ENCODE data around the gene APCDD1L.

GRCh38 chr20:57697904-57698860 is 11.6 kb downstream of the PMEPA1 start:
- RRBS: 92% methylated on average over 6 of the region's 22 CpGs

DNA sequence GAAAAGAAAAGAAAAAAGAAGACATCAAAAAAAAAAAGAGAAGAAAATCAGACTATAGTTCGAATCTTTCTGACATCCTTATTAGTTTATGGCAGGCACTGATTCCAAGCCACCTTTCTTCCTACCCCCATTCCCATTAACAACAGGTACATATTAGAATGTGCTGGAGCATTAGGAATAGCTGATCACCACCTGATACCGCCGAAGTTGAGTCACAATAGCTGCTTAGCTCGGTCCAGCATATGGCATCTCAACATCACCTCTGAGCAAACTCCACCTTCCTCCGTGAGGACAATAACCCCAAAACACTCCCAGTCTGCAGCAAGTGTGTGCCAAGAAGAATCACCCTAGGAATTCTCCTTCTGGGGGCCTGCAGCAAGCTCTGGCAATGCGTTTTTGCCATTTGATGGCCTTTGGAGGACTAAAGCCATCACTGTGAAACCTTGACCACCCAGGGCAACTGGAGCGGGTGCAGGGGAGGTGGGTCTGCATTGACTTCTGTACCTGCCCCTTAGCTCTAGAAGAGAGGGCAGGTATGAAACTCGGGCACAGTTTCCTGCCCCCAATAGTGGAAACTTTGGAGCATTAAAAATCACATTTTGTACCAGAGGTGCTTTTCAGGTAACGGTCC is 8.7 kb downstream of the PMEPA1 start:
- RRBS: no CpG with 5 or more reads among the region's 9 CpGs

- RRBS: 54% methylated on average over 4 of the region's 21 CpGs
Observed at GRCh38 chr20:57706018-57706826, 3.6 kb downstream of the PMEPA1 start.

GRCh38 chr20:58174709-58175577 is 24.2 kb downstream of the C20orf85 start:
- RRBS: no CpG with 5 or more reads among the region's 13 CpGs

- RRBS: no CpG with 5 or more reads among the region's 9 CpGs
Observed at GRCh38 chr20:58232561-58233170, 4.2 kb upstream of the ANKRD60 start.

DNA sequence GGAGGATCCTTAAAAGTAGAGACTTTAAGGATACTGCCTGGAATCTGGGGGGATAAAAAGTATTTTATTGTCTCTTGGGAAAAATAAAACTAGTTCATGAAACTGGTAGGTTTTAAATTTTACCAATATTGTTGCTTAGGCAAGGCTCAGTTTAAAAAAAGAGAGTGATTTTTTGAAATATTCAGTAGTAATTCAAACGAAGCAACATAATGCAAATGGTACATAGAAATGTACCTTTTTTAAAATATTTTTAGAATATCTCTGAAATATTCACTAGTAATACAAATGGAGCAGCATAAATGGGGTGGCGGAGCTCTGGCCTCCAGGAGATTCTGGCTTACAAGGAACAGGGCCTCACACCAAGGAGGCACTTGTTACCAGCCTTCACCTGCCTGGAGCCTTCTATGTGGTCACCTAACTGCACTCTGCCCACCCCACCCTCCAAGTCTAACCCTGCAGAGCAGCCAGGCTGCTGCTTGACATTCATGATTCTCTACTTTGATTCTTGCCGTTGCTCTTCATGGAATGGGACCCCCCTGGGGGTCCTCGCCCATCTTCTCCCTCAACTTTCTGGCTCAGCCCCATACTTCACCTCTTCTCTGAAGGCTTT is 27.0 kb downstream of the RAB22A start:
- RRBS: no CpG with 5 or more reads among the region's 4 CpGs

DNA sequence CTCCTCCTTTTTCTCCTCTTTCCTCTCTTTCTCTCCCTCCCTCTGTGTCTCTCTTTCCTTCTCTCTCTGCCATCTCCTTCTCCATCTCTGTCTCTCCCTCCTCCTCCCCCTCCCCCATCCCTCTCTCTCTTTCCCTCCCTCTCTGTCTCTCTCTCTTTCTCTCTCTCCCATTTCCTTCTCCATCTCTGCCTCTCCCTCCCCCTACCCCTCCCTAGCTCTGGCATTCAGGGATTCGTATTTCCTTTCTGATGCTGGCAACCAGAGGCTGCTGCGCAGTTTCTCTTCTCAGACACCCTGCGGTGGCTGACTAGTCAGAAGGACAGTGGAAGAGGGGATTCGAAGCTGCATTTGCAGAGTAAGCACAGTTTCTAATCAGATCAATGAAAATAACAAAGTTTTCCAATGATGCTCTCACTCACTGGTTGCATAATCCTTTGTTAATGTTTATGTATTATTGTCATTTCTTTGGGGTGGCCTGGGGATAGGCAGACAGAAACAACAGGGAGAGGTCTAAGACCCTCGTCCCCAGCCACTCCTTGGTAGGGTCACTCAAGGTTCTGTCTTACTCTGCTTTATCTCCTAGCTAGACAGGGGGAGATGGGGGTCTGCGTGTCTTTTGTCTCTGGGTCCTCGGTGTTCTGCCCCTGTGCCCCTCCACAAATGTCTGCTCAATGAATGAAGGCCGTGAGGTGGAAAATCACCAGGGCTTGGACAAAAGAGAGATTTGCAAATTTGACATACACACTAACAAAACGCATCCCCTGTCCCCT is 13.5 kb upstream of the VAPB start:
- RRBS: no CpG with 5 or more reads among the region's 9 CpGs

GRCh38 chr20:58388801-58389044 is 306 bp upstream of the VAPB start:
- RRBS: no CpG with 5 or more reads among the region's 9 CpGs

GRCh38 chr20:58514434-58515160 is 602 bp downstream of the APCDD1L start:
- RRBS: 14% methylated on average over 29 of the region's 66 CpGs

DNA sequence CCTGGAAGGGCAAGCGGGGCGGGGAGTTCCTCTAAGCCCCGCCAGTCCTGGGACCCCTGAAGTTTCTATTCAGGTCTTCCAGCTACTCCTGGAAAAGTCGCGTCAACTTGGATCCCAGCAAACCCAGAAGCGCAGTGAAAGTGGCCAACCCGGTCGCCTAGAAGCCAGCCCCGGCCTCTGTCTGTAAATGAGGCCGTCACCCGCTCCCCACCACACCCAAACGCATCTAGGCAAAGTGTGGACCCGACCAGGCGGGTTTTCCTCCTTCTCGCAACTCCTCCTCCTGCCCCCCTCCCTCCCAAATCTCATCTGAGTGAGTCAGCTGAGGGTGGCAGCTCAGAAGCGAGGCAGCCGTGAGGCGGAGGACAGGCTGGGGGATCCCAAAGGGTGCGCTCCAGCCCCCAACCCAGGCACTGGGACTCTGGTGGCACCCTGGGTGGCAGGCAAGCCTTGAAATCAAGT is at the start of gene APCDD1L:
APCDD1L (minus strand) TSS at position 239 of the 462 bp plus-strand sequence.
- RRBS: no CpG with 5 or more reads among the region's 19 CpGs

DNA sequence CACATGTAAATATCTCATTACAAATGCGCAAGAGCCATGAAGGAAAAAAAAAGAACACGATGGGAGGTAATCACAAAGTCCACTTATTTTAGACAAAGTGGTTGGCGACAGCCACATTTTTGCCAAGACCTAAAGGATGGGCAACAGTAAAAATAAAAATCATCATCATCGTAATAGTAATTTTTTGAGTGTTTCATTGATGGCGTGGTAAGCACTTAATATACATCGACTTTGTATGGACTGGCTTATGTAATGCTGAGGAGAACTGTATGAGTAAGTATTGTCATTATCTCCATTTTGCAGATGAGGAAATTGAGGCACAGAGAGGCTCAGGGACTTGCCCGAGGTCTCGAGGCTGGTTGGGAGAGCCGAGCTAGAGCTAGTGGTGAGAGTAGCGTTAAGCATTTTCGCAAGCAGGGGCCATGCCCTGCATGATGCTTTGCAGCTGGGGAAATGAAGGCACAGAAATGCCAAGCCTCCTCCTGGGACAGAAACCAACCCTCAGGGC is 31.3 kb upstream of the STX16 start:
- RRBS: no CpG with 5 or more reads among the region's 11 CpGs

DNA sequence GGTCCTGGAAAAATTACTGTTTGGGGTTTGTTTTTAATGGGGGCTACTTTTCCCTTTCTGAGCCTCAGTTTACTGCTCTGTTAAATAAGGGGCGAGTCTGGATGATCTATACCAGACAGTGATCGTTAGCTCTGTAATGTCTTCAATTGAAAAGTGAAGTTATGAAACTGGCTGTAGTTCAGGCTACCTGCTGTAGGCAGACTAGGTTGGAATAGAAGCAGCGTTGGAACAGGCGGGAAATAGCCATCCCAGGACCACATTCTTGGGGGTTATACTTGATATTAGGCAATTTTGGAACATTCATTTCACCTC is 1.8 kb downstream of the STX16 start:
- RRBS: no CpG with 5 or more reads among the region's 4 CpGs

DNA sequence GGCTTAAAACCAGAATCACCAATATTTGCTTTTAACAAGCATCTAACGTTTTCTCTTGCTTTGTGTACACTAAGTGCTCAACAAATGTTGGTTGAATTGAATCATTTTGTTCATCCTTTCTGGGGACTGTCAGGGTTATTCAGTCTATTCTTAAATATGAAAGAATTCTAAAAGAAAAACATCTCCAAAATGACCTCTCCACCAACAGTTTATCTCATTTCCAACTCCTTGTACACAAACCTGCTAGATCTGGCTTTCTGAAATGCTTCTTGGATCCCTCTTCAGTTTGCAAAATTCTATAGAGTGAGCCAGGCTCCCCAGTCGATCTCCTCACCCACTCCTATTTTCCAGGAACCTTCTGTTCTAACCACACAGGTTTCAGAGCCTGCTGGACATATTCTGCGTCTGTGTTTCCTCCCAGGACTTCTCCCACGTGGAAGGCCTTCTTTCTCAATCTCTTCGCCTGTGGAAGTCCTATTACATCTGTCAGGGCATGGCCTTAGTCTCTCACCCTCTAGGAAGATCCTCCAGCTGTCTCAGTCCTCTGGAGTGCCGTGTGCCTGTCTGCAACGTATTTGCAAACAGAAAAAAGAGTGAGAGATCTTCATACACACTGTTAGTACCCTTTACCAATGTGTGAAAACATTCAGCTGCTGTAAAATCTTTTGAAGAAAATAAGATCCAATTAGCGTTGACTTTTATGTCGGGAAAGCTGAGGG is 1.8 kb upstream of the NPEPL1 start:
- RRBS: no CpG with 5 or more reads among the region's 9 CpGs

DNA sequence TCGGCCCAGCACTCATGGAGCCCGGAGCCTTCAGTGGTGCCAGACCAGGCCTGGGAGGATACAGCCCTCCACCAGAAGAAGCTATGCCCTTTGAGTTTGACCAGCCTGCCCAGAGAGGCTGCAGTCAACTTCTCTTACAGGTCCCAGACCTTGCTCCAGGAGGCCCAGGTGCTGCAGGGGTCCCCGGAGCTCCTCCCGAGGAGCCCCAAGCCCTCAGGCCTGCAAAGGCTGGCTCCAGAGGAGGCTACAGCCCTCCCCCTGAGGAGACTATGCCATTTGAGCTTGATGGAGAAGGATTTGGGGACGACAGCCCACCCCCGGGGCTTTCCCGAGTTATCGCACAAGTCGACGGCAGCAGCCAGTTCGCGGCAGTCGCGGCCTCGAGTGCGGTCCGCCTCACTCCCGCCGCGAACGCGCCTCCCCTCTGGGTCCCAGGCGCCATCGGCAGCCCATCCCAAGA is 37.5 kb upstream of the GNAS start:
- RRBS: no CpG with 5 or more reads among the region's 24 CpGs

DNA sequence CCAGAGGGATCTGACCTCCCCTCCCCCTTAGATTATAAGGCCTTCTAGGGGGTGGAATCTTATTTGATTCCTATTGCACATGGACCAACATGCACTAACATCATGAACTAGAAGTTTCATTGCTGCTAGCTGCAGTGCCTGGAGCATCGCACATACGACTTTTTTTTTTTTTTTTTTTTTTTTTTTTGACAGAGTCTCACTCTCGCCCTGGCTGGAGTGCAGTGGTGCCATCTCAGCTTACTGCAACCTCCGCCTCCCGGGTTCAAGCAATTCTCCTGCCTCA is 11.3 kb downstream of the GNAS start:
- RRBS: no CpG with 5 or more reads among the region's 5 CpGs

GRCh38 chr20:58907585-58908161 is 16.5 kb downstream of the GNAS start:
- RRBS: no CpG with 5 or more reads among the region's 9 CpGs

GRCh38 chr20:59004598-59005868 is 2.0 kb downstream of the CTSZ start:
- RRBS: no CpG with 5 or more reads among the region's 22 CpGs

GRCh38 chr20:59010941-59011633 is 4.0 kb upstream of the CTSZ start:
- RRBS: 100% methylated on average over 2 of the region's 14 CpGs

DNA sequence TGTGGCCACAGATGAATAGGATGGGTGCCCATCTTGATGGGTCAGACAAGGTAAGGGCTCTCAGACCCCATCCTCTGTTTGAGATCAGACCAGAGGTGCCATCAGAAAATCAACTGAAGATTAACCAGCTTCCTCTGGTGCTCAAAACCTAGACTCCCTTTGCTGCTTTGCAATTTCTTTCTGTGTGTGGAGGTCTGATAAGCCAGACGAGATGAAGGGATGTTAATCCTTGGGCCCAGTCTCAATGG is 14.6 kb upstream of the ZNF831 start:
- RRBS: no CpG with 5 or more reads among the region's 1 CpG

DNA sequence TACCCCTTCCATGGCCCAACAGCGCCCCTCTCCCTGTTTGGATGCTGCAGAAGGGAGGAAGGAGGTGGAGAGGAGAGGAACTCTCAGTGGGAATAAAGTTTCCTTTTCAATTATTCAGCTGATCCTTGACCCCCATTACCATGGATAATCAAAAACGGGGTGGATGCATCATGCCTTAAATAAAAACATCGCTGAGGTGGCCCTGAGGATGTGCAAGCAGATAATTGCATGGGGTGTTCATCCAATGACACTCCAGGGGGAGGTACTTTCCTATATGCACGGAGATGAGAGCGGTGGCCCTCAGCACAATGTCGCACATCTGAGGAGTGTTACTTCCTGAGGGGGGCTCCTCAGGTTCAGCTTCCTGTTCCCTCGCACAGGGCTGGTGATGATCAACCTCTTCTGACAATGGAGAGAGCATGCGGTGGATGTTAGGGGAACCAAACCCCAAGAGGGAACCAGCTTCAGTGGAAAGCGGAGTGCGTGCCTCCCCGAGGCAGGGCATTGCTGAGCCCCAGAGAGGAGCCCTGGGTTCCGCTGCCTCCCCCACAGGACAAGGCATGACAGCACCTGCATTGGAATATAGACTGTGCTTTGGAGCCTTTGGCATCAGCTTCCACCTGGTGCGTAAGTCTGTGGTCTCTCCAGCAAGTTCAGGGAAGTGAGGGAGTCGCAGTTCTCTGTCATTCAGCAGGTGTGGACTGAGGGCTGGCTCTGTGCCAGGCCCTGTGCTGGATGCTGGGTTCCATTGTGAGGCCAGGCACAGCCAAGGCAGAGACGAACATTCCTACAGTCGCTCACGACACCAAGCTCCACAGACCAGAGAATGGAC is 4.1 kb upstream of the ZNF831 start:
- RRBS: no CpG with 5 or more reads among the region's 17 CpGs

Data from GM19240 (cell line).